ENCODE measurements around a stretch of chr16.

DNA sequence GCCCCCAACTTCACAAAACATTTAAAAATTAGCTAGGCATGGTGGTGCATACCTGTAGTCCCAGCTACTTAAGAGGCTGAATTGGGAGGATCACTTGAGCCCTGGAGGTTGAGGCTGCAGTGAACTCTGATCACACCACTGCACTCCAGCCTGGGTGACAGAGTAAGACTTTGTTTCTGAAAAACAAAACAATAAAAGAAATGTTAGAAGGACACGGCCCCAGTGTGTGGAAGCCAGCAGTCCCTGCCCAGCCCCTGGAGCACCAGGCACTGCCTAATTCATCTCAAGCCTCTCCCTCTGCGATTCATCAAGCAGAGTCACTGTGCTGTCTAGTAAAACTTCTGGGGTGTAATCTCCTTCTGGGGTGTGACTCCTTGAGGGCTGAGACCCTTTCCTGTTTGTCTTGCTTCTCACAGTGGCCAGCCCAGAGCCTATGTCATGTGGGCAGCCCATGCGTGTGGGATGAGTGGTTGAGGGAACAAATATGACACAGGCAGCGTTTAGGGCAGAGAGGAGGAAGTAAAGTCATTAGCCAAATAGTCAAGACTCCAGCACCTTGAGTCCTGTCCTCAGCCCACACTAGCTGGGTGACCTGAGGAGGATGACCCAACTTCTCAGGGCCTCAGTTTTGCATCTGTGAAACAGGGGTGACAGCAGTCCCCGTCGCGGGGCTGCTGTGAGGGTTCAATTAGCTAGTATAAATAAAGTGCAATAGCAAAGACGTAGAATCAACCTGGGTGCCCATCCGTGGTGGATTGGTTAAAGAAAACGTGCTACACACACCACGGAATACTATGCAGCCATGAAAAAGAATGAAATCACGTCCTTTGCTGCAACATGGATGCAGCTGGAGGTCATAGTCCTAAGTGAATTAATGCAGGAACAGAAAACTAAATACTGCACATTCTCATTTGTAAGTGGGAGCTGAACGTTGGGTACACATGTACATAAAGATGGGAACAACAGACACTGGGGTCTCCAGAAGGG is 4.7 kb upstream of the ITGAX start:
- PRO-cap, result no peak

GRCh38 chr16:31355389-31356128 is 583 bp downstream of the ITGAX start:
- PRO-cap, result no peak

GRCh38 chr16:31400070-31400334 is 6.9 kb downstream of the ITGAD start:
- PRO-cap, result no peak

DNA sequence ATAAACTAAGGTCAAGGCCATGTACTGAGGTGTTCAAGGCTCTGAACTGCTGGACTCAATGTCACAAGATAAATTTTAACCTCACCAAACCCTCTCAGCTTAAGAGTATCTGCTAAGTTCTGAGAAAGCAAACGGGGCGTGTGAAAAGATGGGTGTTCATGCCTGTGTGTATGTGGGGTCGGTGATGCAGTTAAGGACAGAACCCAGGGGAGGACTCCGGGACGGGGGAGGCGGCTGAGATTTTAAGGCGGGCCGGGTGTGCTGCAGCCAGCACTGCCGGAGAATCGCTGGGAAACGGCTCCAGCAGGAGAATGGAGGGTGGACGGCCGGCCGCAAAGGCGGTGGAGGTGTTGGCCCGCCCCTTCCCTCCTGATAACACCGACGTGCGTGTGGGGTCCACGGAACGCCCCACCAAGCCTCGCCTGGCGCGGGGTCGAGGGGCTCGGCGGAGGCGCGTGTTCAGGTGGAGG is 754 bp downstream of the ZNF843 start:
- PRO-cap, result no peak

GRCh38 chr16:31493137-31493828 is 10.4 kb downstream of the SLC5A2 start:
- PRO-cap, result no peak

- PRO-cap, result no peak
Observed at GRCh38 chr16:35082500-35082789, 1623.0 kb downstream of the TP53TG3F start.

- PRO-cap, result unidirectional peak, plus-strand start at chr16:35151725
Observed at GRCh38 chr16:35151545-35151807, 1692.1 kb downstream of the TP53TG3F start.

- PRO-cap, result no peak
Observed at GRCh38 chr16:35196449-35196720, 1737.0 kb downstream of the TP53TG3F start.

DNA sequence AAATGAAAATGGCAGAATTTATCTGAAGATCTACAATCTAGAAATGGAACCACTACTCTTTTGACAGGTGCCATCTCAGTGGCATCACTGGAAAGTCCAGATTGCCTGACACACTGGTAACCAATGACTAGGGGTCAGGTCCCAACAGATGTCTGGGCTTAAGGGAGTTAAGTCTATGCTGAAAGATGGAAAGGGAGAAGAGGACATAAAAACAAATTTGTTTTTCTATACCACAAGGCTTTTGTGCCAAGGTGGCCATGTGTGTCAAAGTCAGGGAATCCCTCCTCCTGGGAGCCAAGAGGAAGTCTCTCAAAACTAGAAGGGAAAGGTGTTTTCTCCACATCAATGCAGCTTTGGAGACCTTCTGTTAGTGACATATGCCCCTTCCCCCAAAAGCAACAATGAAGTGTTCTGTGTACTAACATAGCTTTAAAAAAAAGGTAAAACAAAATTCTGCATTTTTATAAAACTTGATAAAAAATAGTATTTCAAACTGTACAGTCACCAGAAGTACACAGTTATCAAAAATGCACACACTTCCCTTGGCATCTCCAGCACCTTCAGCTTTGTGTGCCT is 2343.0 kb downstream of the TP53TG3F start:
- PRO-cap, result no peak

- PRO-cap, result no peak
Observed at GRCh38 chr16:46427034-46427430, 194.1 kb downstream of the SHCBP1 start.

DNA sequence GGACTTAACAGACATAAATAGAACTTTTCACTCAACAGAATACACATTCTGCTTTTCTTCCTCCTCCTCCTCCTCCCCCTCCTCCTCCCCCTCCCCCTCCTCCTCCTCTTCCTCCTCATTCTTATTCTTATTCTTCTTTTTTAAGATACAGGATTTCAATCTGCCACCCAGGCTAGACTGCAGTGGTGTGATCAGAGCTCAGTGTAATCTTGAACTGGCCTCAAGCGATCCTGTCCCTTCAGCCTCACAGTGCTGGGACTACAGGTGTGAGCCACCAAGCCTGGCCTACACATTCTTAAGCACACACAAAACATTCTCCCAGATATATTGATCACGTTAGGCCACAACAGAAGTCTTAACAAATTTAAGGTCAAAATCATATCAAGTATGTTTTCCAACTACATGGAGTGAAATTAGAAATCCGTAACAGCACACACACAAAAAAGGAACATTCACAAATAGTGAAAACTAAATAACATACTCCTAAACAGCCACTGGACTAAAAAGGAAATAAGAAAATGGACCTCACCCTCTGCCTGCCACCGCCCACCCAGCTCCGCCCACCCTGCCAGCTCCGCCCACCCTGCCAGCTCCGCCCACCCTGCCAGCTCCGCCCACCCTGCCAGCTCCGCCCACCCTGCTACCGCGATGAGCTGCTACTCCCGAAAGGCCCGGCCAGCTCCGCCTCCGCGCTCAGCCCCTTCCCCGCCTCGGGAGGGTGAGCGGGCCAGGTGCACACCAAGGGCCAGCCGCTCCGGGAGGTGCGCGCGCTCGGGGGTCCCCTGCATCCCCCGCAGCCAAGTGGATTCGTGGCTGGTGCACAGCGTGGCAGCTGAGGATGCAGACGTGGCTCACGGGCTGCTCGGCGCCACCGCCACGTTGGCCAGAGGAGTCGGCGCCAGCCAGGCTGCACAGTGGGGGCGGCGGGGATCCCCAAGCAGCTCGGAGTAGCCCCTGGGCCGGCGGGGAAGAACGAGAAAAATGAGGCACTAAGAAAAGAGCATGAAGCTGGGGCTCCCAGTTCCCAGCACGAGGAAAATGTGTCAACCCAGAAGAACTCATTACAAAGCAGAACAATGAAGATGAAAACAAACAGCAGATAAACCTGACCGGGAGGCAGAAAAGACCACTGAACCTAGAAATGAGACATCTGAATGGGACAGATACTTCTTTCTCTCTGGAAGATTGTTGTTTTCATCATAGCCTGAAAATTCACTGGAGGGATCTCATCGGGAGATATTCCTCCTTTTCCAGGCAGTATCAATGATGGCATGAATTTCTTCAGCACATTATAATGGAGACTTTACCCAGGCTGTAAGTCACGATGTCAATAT is 41.1 kb downstream of the C16orf87 start:
- PRO-cap, result bidirectional peak, plus-strand start at position 708 of the sequence, minus-strand start at position 550 of the sequence

DNA sequence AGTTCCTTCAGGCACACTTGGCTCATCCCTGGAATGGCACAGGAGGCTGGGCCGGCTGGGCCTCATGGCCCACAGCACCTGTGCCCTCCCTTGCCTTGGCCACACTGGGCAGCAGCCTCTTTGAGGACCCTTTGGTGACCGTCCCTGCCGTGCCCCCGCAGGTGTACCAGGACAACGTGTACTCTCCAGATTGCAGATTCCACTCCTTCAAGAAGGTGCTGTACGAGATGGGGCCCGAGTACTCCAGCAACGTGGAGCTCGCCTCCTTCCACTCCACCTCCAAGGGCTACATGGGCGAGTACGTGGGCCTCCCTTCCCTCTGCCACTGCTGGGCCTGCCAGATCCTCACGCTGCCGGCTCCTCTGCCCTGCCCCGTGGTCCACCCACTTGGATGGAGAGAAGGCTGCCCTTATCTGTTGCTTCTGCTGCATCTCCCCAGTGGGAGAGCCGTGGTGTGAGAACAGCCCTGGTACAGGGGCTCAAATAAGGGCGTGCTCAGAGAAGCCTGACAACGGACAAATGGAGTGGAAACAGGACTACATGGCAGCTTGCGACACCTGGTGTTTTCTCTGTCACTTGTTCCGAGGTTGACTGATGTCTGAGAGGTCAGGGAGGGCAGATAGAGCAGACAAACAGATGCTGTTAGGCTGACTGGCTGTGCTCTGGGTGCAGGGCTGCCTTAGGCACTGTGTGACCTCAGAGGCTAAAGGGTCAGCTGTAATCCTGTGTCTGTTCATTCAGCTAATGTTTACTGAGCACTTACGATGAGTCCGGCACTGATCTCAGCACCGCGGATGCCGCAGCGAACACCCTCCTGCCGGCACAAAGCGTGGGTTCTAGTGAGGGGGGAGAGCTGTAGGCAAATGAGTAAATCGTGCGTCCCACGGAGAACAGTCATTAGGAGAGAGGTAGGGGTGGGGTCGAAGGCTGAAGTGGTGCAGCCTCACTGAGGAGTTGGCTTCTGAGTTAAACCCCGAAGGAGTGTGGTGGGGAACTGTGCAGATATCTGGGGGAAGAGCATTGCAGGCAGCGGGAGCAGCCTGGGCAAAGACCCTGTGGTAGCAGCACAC is 34.6 kb downstream of the GPT2 start:
- PRO-cap, result no peak

- PRO-cap, result no peak
Observed at GRCh38 chr16:46976452-46977011, 3.1 kb upstream of the DNAJA2 start.

GRCh38 chr16:47492294-47493384 is 31.5 kb downstream of the PHKB start:
- PRO-cap, result bidirectional peak, plus-strand start at chr16:47493193, minus-strand start at chr16:47493036

GRCh38 chr16:48054924-48055256 is 100.9 kb downstream of the ABCC12 start:
- PRO-cap, result no peak

- PRO-cap, result no peak
Observed at GRCh38 chr16:48251921-48252573, 4.7 kb upstream of the ABCC11 start.

- PRO-cap, result no peak
Observed at GRCh38 chr16:48341571-48342127, 43.6 kb downstream of the SIAH1 start.

- PRO-cap, result no peak
Observed at GRCh38 chr16:48378581-48379131, 6.6 kb downstream of the SIAH1 start.

DNA sequence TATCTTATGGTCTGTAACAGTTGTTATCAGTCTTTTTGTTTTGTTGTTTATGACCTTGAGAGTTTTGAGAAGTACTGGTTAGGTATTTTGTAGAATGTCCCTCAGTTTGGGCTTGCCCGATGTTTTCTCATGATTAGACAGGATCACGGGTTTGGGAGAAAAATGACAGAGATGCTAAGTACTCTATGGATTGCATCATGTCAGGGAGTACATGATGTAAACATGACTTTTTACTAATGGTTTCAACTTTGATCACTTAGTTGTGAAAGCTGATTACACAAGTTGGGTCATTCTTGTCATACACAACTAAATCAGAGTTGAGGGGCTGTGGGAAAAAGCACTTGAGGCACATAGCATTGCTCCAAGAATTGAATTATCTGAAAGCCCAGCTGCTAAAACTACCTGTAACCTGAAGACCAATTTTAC is 94.8 kb upstream of the SIAH1 start:
- PRO-cap, result no peak

- PRO-cap, result no peak
Observed at GRCh38 chr16:48536851-48537356, 73.1 kb downstream of the N4BP1 start.

Data from jejunum (tissue), 1 donor.